ENCODE data around the genes MXRA8 and ATAD3B.

- PRO-cap, 2 experiments: no peak in any of the 2 experiments
- RAMPAGE, long total RNA, 4 experiments: start-site peak on the minus strand in 1 of 4 experiments, at chr1:1343038-1343158 at its widest, 8 reads per replicate
Measured at GRCh38 chr1:1343035-1343414, 6.2 kb downstream of the DVL1 start.

- PRO-cap, 2 experiments: peak in 2 of 2 experiments; most common plus-strand start chr1:1358704 (in 1); most common minus-strand start chr1:1358236 (in 1)
- RAMPAGE, long total RNA, 4 experiments: no peak in any of the 4 experiments
Measured at GRCh38 chr1:1357699-1358942, at the start of gene MXRA8. TSS of gene MXRA8 (minus strand) at chr1:1358555.

DNA sequence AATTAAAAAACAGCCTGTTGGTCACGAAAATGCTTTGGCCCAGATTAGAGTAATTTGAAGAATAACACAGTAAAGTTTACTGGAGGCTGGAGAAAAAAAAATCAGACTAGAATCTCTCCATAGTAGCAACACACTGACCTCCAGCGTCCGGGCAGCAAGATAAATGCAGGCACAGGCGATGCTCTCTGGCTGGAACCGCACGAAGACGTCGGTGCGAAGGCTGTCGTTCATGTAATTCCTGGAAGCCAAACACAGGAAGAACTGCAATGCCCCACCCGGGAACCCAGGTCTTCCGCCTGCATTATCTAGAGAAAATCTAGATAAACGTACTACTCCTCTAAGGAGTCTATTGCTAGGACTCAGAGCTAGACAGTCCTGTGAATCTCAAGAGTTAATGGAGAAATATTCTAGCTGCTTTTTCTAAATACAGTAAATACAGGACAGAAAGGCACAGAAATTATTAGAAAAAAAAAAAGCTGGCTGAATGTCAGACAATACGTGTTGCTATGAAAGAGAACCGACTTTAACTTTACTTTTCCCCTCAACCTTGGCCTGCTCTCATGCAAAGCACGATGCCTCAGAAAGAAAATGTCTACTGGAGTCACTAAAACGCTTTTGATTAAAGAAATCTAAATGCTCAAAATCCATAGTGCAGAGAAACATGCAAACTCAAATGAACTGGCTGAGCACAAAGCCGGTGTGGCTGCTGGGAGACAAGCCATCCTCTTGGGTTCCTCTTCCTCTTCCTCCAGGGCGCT, 8.3 kb downstream of the CCNL2 start:
- PRO-cap, 2 experiments: no peak in any of the 2 experiments
- RAMPAGE, long total RNA, 4 experiments: no peak in any of the 4 experiments

DNA sequence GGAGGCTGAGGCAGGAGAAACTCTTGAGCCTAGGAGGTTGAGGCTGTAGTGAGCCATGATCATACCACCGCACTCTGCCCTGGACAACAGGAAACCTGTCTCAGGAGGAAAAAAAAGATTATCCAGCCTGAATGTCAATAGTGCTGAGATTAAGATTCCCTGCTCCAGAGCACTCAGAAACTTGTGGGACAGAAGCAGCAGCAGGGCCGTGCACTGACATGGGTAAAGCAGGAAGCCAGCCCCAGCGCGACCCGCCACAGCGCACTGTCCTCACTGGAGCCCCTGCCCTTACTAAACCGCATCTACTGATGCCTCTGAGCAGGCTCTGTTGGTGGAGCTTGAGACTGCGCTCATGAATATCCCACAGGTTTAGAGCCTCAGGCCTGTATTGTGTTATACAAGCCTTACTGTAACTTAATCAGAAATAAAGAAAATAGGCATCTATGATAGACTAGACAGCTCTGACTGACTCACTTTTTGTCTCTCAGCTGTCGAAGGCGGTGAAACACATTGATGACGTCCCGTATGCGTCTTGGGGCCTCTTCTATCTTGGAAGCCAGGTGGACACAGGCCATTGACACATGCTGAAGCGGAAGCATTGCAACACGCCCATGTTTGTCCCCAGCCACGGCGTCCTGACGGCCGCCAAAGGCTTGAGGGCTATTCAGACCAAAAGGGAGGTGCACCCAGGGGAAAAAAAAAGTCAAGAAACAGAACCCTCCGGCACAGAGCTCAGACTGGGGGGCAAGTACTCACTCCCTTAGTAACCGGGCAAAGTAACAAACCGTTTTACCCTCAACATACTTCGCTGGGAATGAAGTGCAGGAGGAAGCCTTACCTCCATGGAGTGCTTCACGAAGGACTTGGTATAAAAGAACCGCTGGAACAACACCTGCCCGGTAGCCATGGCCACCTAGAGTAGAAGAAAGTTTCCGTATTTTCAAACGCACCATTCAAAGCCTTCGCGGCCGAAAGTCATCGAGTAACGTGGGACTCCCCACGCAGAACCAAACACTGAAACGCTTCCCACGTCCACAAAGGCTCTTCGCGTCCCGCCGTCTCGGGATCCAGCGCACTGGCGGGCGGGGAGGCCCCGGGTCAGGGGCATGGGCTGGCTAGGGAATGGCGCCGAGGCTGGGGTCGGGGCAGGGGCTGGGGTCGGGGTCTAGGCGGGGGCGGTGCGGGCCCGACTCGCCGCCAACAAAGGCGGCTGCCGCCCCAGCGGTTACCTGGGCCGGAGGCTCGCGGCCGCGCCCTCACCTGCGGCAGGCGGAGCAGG, 937 bp downstream of the CCNL2 start:
- PRO-cap, 2 experiments: no peak in any of the 2 experiments
- RAMPAGE, long total RNA, 4 experiments: start-site peak on the minus strand in 1 of 4 experiments, centred at position 887 of the sequence, 60 reads per replicate

GRCh38 chr1:1471371-1472599, at the start of gene ATAD3B:
TSS of gene ATAD3B (plus strand) at chr1:1471765.
- PRO-cap, 2 experiments: peak in 2 of 2 experiments; most common plus-strand start chr1:1471765 (in 2); most common minus-strand start chr1:1471570 (in 1)
- RAMPAGE, long total RNA, 4 experiments: start-site peak on the plus strand in 1 of 4 experiments, at chr1:1471742-1471836 at its widest, 9 reads per replicate

DNA sequence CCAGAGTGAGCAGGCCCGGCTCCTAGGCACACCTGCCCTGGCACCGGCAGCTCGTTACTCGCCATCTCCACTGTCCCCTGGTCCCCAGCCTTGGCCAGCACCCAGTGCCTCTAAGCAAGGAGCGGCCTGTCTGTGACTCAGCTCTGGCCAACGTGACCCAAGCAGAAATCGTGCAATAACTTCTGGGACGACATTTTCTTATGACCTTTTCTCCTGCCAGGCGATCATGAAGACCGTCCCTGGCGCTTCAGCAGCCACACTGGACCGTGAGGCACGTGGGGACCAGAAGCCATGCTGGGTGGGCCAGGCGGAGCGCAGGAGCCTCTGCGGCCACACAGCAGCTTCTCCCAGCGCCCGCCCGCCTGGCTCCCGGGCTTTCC, 2.2 kb upstream of the TMEM240 start:
- PRO-cap, 2 experiments: no peak in any of the 2 experiments
- RAMPAGE, long total RNA, 4 experiments: no peak in any of the 4 experiments

GRCh38 chr1:1551575-1552337, 11.3 kb upstream of the TMEM240 start:
- PRO-cap, 2 experiments: no peak in any of the 2 experiments
- RAMPAGE, long total RNA, 4 experiments: no peak in any of the 4 experiments

GRCh38 chr1:1646512-1647015, 12.2 kb downstream of the CDK11B start:
- PRO-cap, 2 experiments: no peak in any of the 2 experiments
- RAMPAGE, long total RNA, 4 experiments: no peak in any of the 4 experiments

- PRO-cap, 2 experiments: no peak in any of the 2 experiments
- RAMPAGE, long total RNA, 4 experiments: no peak in any of the 4 experiments
Measured at GRCh38 chr1:1722492-1723014, 1.6 kb downstream of the CDK11A start.

DNA sequence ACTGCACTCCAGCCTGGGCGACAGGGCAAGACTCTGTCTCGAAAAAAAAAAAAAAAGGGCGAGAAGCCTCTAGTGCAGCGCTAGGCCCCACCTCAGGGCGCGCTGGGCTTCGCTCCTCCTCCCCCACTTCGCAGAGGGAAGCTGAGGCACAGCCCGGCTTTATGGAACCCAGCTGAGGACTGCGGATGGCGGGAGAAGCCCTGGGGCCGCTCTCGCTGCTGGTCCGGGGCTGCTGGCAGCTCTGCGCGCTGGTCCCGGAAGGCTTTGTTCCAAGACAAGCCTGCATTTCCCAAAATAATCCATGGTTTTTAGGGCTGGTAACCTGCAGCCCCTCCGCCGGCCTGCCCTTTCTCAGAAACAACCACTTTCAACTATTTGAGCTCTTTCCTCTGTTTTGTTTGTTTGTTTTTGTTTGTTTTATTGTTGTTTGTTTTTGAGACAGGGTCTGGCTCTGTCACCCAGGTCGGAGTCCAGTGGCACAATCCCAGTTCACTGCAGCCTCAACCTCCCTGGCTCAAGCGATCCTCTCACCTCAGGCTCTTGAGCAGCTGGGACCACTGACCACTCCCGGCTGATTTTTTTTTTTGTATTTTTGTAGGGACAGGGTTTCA, 5.3 kb upstream of the CALML6 start:
- PRO-cap, 2 experiments: no peak in any of the 2 experiments
- RAMPAGE, long total RNA, 4 experiments: no peak in any of the 4 experiments

GRCh38 chr1:1988907-1989858, 14.4 kb downstream of the CFAP74 start:
- PRO-cap, 2 experiments: no peak in any of the 2 experiments
- RAMPAGE, long total RNA, 4 experiments: no peak in any of the 4 experiments

DNA sequence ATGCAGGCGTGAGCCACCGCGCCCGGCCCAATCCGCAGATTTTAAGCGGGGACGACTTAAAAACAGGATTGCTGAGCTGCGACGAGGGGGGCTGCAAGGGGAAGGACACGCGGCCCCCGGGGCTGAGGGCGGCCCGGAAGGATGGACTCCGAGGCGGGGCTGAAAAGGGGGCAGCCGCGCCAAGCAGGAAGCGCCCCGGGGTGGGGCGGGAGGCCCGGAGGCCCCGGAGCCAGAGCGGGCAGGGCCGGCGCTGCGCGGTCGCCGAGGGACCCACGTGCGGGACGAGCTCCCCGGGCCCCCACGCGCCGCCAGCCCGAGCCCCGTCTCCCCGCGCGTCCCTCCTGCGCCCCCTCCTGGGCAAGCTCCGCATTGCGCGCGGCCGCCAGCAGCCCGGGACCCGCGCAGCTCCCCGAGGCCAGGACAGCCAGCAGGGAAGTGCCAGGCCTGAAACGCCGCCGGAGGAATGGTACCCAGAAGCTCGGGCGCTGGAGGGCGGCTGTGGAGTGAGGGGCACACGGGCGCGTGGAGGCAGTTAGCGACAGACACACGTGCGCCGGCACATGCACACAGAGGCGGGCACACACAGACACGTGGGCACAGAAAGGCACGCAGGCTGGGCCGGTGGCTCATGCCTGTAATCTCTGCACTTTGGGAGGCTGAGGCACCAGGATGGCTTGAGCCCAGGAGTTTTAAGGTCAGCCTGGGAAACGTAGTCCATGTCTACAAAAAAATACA, 5.4 kb upstream of the PRKCZ start:
- PRO-cap, 2 experiments: no peak in any of the 2 experiments
- RAMPAGE, long total RNA, 4 experiments: no peak in any of the 4 experiments

- PRO-cap, 2 experiments: no peak in any of the 2 experiments
- RAMPAGE, long total RNA, 4 experiments: no peak in any of the 4 experiments
Measured at GRCh38 chr1:2124737-2125384, 69.7 kb downstream of the FAAP20 start.

- PRO-cap, 2 experiments: no peak in any of the 2 experiments
- RAMPAGE, long total RNA, 4 experiments: no peak in any of the 4 experiments
Measured at GRCh38 chr1:2134054-2134338, 60.6 kb downstream of the FAAP20 start.

DNA sequence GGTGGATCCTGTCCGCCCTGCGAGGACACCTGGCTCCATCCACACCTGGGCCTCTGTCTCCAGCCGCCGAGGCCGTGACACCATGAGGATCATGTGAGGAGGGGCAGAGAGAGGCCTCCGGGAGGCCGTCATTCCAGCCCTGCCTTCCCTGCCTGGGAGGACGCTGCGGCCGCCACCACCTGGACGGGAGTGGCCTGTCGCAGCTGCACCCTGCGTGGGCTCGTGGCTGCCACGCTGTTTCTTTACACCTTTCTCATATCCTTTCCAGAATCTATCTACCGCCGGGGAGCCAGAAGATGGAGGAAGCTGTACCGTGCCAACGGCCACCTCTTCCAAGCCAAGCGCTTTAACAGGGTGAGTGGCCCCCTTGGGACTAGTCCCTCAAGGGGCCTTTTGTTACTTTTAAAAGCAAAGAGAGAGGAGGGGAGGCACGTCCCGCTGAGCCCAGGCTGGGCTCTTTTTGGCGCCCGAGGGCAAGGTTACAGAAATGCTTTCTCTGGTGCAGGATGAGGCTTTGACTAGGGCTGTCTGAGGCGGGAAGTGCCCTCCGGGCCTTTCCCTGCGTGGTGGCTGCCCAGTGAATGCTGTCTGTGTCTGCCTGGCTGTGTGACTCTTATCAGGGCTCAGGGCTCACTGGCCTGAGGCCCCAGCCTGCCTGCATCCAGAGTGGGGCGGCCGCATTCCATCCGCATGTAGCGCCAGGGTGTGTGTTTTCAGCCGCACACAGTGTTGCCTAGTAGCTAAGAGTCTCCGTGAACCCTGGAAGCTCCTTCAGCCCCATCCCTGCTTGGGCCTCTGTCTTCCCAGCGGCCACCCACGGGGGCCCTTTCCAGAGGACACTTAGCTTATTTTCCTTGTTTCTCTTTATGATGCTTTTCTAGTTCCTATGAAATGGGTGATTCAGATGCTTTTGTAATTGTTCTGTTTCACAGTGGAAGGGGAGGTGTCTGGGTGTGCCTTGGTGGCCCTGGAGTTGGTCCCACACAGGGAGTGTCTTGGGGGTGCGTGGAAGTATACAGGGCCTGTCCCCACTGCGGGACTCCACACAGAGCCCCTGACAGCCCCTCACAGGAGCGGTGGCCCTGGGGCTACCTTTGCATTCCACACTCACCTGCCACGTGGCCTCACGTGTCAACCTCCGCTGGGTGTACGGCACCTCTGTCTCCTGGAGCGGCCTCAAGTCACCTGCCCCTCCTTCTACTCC, 59.2 kb downstream of the FAAP20 start:
- PRO-cap, 2 experiments: peak in 1 of 2 experiments; most common minus-strand start position 590 of the sequence (in 1)
- RAMPAGE, long total RNA, 4 experiments: start-site peak on the plus strand in 1 of 4 experiments, centred at position 149 of the sequence, 26 reads per replicate

- PRO-cap, 2 experiments: no peak in any of the 2 experiments
- RAMPAGE, long total RNA, 4 experiments: no peak in any of the 4 experiments
Measured at GRCh38 chr1:2150663-2151899, 43.5 kb downstream of the FAAP20 start.

GRCh38 chr1:2167370-2167609, 27.3 kb downstream of the FAAP20 start:
- PRO-cap, 2 experiments: no peak in any of the 2 experiments
- RAMPAGE, long total RNA, 4 experiments: no peak in any of the 4 experiments

- PRO-cap, 2 experiments: no peak in any of the 2 experiments
- RAMPAGE, long total RNA, 4 experiments: no peak in any of the 4 experiments
Measured at GRCh38 chr1:2187589-2188346, 6.8 kb downstream of the FAAP20 start.

DNA sequence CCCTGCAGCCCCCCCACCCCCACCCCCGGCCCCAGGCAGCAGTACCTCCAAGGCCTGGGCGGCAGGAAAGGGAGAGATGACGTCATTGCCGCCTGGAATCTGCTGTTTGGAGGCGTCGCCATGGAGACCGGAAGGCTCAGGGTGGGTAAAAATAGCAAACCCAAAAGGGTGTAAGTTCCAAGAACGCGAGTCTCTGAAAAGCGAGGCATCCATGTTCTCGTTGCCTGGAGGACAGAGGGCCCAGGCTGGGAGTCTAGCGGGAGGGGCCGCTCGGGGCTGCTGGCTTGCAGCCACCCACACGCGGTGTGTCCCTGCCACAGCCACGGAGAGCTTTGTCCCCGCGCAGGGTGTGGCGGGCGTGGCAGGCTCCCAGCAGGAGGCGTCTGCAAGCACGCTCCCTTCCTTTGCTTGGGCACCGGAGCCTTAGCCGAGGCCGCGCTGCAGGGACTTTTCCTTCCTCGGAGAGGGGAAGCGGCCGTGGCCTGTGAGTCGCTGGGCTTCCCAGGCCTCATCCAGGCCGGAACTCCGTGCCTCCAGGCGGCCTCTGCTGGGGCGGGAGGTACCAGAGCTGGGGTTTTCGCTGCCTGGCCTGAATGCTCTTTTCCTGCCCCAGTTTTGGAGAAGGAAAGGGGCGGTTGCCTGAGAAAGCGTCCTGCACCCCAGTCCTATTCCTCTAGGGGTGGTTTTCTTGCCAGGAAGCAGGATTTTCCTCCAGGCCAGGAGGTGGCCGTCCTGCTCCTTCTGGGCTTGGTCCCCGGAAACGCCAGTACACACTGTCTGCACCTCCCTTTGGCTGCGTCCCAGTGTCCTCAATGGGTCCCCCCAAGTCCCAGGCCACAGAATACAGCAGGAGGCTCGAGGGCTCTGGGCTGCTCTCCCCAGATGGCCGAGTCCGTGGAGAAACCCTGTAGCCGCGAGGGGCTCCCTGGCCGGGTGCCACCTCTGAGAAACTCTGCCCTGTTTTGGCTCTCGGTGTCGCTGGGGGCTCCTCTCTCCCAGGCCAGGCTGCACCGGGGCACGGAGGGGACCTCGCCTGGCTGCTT, 15.3 kb upstream of the SKI start:
- PRO-cap, 2 experiments: peak in 2 of 2 experiments; most common plus-strand start position 173 of the sequence (in 2); most common minus-strand start position 69 of the sequence (in 1)
- RAMPAGE, long total RNA, 4 experiments: start-site peak on the minus strand in 2 of 4 experiments, centred at positions 235 to 356 of the sequence, 7 to 8 reads per replicate

- PRO-cap, 2 experiments: no peak in any of the 2 experiments
- RAMPAGE, long total RNA, 4 experiments: no peak in any of the 4 experiments
Measured at GRCh38 chr1:2286757-2287343, 58.7 kb downstream of the SKI start.

Measured in upper lobe of left lung (tissue), 5 donors.